ENCODE measurements around a stretch of chr6.

- PRO-cap = no peak
Observed at GRCh38 chr6:104940070-104940793, 16.7 kb upstream of the LIN28B start.

GRCh38 chr6:104954328-104955151, 2.4 kb upstream of the LIN28B start:
- PRO-cap = no peak

DNA sequence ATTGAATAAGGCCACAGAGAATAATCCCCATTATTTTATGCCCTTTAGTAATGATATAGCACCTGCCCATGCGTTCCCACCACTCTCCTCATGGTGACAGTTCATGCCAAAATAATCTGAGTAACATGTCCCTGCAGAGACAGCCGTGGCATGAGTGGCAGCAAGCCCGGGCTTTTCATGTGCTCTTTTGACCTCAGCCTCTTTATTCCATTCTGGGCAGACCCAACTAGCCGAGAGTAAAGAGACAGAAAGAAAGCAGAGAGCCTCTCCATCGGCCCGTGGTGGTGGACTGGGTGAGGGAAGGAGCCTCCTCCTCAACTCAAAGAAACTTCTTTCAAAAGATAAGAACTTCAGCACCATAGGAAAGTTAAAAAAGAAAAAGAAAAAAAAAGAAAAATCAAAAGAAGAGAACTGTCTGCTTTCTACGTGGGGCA, 20.0 kb upstream of the POPDC3 start:
- PRO-cap = no peak

- PRO-cap = no peak
Observed at GRCh38 chr6:105296695-105297537, 106.0 kb downstream of the PREP start.

DNA sequence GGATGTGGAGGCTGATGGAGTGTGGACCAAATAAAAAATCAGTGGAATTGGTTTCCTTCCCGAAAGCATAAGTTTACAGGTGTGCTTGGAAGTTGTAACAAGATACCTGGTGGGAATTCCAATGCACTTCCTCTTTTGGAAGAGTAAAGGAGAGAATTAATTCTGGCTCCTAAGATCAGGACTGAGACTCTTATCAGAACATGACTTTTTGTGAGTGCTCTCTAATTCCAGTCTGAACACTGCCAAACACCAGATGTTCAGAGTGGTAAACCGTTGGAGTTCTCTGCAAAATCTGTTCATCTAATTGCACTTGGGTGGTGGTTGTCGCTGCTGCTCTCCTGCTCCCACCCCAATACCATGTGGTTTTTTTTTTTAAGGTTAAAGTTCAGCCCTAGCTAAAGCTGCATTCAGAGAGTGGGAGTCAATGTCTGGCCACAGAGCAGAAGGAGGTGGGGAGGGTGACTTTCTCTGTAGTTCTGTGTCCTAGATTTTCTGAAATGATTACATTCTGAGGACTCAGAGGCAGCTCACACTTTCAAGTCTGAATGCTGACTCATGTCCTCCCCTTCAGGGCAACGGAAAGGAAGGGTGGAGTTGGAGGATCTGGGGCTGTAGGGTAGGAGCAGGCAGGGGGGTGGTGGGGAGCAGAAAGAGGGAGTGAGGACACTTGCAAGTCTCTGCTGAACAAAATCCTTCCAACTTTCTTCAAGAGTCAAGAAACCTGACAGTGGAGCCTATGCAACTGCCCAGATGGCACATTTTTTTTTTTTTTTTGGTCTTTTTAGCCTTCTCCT, 275.8 kb upstream of the PRDM1 start:
- PRO-cap = no peak

DNA sequence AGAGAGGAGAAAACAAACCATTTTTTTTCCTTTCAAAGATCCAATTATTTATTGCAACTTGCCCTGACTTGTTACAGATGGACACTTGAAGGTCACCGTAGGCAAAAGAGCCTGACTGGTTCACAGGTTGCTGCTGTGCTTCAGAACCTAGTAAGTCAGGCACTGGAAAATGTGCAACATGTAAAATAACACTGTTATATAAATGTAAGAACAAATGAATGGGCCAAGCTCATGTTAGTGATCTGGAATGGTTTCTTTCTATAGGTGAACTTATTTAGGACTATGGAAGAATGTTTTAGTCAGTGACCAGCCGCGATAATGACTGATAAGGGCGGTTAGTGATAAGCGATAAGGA, 94.6 kb upstream of the PRDM1 start:
- PRO-cap = no peak

DNA sequence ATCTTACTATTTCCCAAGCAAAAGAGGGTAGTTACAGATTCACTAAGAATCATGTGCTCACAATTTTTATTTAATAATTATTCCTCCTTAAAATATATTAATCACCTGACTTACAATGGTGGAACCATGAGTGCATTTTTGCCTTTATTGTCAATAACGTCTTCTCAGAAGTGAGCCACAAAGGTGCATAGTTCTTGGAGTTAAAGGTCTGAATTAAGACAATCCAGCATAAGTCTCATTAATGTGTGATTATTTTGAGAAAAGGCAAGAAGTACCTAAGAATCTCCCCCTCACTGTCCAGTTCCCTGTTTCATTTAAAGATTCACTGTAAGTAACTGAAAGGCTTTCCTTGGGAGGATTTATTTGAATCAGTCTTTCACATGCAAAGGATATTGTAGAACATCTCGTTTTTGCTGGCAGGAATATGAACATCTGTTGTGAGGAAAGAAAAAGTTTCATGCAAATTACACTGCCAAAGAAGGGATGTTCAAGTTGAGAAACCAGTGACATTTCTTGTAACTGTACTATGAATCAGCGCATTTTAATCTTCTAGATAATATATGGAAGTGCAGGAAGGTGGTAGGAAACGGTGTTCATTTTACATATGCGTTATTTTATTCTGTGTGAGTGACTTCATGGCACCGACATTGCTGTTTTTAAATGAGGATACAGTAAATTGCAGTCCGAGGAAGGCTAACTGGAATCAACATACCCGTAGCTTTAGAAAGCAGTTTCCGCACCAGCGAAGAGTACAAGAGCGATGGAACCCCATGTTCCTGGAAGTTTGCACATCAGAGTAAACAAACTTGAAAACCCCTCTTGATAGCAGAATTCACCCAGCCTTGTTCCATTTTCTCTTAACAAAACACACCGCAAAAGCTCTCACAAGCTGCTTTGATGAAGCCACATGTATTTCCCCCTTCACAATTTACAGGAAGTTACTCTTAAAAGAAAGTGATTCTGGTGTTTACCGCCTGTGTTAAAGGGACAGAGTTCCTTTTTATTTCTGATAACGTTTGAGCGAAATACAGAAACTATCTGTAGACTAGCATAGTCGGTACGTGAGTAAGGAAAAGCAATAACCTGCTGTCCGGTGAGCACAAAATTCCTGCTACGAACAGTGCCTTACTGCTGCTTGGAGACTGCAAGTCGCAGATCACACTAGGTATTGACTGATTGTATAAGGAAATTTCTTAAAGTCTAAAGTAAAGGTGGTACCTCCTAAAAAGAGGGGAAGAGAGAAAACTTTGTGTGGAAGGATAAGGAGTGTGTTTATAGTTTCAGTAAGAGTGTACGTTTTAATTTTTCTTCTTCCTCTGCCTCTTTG, 11.4 kb downstream of the PRDM1 start:
- PRO-cap = bidirectional peak, plus-strand start at position 1,051 of the sequence, minus-strand start at position 1,110 of the sequence; bidirectional peak, plus-strand start outside the sequence, minus-strand start at position 1,174 of the sequence

DNA sequence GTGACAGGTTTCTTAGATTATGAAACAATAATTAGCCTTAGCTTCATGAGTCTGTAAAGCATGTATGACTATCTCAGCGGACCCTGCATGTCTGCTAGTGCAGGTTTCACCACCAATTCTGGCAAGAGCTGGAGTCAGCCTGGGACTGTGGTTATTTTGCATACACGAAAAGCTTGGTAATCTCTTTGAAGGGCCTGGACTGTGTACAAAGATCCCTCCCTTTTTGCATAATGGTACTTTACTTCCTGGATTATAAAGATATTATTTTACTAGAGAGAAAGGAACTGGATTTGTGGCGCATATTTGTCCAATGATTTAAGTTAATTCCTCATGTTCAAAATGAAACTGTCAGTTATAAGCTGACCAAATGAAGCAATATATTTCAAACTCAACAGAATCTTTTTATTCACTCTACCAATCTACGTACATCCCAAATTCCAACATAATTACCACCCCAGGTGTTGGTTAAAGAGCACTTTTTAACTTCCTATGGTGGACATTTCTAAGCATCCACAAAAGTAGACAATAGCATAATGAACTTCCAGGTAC, 43.5 kb downstream of the PRDM1 start:
- PRO-cap = no peak

DNA sequence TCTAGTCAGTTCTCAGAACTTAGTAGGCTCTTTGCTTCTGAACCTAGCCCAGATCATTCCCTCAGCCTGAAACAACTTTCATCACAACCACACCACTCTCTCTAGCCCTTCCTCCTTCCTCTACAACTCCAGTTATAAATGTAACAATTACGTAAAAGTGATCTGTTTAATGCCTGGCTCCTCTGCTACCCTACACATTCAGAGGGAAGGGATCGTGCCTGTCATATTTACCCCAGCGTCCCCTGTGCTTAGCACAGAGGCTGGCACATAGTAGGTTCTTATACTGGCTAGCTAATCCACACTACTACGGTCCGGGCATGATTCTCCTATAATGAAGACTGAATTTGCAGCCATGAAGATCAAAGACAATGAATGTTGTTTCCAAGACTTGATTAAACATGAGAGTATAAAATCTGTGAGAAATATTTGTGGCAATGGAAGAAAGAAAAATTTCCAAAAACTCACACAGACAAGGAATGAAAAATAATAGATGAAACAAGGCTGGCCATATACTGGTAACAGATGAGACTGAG, 53.0 kb downstream of the ATG5 start:
- PRO-cap = no peak

DNA sequence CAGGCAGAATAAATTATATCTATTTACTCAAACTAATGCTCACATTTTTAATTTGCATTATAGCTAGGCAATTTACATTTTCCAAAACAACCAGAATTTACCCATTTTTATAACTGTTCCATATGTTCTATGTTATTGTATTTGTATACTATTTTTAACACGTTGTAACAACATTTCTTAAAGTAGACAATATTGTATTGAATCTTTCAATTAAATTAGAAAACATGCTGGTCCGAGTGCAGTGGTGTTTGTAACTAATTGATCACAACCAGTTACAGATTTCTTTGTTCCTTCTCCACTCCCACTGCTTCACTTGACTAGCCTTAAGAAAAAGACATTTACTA, 94.1 kb downstream of the CRYBG1 start:
- PRO-cap = no peak

GRCh38 chr6:106501723-106502545, 127.4 kb downstream of the RTN4IP1 start:
- PRO-cap = no peak

DNA sequence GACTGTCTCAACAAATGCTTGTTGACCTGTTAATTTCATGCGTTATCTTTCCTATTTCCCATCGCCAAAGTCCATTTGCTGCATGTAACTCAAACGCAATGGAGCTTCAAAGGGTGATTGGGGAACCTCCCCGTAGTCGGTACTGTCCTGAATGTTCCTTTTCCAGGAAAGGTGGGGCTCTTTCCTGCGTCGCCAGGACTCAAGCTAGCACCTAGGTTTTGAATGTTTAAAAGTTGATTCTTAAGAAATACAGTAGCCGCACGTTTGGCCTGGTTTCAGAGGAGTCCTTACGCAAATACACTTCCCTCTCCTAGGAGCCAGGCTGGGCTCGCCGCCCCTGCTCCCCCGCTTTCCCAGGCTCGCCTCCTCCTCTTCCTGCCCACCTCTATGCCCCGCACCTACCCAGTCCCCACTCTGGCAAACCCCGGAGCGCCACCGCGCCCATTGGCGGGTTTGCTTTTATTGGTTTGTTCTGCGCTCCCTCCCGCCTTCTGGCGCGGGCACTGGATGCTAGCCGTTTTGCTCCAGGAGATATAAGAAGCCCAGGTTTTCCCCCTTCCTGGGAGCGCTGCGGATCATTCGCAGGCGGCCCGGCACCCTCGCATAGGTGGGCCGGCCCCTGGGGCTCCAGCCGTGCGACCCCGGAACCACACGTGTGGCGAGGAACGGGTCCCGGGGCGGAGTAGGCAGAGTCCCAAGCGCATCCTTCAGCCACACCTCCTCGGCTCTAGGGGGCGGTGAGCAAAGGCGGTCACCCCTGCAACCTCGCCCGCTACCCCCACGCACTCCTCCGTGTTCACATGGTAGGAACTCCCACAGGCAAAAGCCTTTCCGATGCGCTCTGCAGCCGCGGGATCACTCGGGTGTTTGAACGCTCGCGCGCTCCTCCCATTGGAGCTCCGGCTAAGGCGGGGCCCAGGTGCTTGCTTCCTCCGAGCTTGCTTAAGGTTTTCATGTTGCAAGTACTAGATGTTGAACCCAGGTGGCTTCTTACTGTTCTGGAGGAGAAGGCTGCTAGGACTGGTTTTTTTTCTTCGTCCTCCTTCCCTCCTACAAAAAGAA, 119.0 kb downstream of the RTN4IP1 start:
- PRO-cap = bidirectional peak, plus-strand start at position 858 of the sequence, minus-strand start at position 729 of the sequence

- PRO-cap = no peak
Observed at GRCh38 chr6:106513615-106514318, 115.5 kb downstream of the RTN4IP1 start.

DNA sequence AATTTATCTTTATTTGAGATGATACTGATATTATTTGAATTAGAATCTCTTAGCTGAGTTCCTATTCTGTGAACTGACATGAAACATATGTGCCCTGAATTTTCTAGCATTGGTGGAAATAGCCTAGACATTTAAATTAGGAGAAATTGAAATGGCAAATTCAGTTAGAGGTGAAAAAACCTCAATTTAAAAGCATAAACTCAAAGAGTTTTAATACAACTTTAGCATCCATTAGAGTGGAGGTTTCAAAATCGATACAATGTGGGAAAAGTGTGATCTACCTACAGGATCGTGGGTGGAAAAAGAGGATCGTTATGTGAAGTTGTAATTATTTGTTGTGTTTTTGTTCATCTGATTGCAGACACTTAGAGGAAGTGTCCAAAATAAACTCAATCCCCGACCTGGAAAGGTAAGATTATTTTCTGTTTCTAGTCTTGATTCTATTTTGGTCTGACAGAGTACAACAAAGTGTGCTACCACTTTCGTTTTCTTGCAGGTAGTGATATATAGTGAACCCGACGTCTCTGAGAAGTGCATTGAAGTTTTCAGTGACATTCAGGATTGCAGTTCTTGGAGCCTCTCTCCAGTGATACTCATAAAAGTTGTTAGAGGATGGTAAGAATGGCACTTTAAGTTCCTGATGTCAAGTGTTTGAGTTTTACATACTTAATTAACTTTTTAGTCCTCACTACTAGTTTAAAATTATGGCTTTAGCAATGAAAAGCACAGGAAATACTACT, 104.4 kb downstream of the RTN4IP1 start:
- PRO-cap = unidirectional peak, plus-strand start at position 536 of the sequence

DNA sequence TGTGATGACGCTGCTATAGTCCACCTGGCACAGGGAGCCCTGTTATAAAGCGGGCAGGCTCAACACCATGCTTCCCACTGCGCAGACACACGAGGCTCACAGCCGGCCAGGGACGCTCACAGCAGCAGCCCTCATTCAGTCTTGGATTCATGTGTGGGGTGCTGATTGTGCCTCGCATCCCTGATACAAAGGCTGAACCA, 54.2 kb downstream of the RTN4IP1 start:
- PRO-cap = no peak

GRCh38 chr6:106620953-106621586, 8.2 kb downstream of the RTN4IP1 start:
- PRO-cap = bidirectional peak, plus-strand start at chr6:106621507, minus-strand start at chr6:106621442

DNA sequence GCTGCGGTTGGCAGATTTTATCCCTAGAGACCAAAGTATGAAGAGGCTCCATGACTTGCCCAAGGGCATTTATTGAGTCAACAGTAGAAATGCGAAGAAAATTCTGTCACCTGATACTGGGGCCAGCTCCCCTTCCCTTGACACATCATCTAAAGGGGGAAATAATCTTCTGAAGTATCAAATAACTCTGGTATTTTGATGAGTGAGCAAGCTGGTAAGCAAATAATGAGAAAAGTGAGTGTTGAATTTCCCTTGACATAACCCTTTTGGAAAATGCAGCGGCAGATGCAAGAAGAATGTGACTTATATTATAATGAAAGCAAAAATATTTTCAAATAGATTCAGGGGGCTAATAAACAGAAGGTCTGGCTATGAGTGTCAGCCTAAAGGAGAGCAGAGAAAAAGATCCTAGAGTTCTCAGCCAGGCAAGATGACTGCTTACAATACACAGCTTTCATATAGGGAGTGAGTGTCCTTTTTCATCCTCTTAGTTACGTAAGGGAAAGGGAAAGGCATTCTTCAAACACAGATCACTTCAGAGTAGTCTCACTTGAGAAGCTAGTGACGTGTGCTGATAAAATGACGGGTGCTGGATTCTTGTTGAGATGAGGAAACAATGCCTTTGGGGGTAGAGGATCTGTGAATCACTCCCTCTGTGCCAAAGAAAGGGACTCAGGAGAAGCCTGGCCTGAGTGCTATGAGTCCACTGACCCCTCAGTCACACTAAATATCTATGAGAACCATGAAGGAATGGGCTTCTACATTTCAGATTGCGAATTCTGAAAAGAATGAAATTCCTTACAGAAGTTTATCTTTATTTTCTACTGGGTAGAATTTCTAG, 117.1 kb downstream of the QRSL1 start:
- PRO-cap = no peak

DNA sequence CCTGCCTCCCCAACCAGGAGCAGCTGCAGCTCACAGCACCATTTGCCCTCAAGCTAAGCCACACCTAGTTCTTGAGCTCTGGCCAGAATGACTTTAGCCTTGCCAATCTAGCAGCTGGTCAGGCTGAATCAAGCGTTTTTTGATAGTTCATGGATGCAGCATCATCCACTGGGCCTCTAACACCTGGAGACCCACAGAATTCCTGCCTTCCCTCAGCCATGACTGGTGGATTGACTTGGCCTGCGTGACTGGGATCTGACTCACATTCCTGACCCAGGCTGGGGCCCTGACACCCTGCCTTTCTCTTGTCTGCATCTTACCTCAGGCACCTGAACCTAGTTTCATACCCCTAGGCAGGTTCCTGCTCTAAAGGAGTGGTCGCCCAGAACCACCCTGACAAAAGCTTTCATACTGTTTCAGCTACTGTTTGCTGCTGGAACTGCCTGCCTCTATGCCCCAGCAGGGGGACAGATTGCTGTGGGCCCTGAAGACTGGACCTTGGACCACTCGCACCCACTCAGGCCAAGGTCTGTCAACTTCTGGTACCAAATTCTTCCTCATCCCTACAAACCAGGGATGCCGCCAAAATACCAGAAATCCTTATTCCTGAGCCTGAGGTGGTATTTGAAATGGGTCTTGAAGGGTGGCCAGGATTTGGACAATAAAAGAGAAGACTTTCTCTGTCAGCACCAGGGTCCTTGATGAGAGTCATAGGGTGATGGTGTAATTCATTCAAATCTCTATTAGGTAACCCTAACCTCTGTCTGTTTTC, 122.4 kb downstream of the QRSL1 start:
- PRO-cap = no peak

DNA sequence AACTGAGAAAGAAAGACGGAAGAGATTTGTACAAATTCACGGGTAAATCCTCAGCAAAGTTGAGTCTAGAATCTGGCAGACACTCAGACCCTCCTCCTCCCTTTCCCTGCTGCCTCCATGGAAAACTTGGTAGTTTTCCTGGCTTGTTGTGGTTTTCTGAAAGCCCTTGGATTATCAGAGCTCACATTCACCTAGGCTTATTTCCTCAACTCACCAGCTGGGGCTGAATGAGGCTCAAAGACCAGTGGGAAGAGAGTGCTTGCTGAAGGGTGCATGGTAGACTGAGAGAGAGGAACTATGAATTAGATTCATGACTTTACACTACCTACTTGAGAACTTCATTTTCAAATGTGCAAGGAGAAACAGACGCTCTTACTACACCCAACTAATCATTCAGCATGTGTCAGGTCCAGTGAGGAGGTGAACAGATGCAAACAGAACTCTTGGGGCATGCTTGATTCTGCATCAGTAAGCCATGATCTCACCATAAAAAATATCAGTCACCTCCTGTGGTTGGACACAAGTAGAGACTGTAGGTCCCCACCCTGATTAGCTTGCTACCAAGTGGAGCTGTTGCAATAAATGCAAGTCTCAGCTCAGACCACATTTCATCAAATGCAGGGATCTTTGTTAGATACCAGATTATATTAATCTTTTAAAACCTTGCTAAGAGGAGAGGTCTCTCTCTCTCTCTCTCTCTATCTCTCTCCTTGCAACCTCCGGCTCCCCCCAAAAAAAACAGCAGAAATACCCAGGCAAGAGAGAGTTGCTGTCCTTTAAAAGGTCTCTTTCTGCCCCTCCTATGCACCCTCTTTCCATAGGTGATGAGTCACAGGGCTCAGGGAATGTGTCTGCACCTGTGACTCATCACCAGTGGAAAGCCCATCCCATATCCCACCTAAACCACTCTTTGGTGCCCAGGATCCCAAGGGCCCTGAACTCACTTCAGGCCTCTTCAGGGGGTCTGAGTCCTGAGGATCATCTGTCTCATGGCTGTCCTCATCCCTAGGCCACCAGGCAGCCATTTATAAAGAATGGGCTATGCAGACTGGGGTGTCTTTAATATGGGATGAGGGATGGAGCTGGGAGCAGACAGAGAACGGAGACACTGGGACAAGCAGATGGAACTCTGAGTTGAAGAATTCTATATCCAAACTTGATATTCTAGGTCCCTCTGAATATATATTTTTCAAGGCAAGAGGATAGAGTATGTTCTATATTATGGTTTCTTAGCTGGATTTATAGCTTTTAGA, 154.4 kb downstream of the QRSL1 start:
- PRO-cap = no peak

GRCh38 chr6:106786851-106787607, 157.7 kb downstream of the QRSL1 start:
- PRO-cap = no peak